Sternocleidomastoid (tissue), 1 donor: ENCODE measurements around a stretch of chr1.

DNA sequence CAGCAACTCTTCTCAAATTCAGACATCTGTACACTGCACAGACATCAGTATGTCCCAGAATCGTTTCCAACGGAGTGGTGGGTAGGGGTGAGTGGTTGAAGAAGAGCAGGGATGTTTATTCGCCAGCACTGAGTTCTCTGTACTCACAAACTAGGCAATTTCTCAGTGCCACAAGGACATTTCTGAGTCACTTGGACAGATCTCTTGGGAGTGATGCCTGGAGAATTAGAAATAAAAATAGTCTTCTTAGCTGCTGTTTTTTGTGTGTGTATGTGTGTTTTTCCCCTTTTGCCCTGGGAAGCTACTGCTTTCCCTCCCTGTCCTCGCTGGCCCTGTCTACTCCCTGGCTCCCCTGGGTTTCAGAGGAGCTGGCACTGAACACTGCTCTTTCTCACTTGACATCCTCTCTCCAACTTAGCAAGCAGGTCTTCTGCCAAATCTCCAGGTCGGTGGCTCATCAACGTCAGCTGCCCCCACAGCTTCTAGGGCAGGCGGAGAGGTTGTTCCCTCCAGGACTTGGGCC, 90.6 kb downstream of the NMNAT2 start:
- PRO-cap, result no peak

GRCh38 chr1:183370417-183370725, 47.8 kb downstream of the NMNAT2 start:
- PRO-cap, result no peak

DNA sequence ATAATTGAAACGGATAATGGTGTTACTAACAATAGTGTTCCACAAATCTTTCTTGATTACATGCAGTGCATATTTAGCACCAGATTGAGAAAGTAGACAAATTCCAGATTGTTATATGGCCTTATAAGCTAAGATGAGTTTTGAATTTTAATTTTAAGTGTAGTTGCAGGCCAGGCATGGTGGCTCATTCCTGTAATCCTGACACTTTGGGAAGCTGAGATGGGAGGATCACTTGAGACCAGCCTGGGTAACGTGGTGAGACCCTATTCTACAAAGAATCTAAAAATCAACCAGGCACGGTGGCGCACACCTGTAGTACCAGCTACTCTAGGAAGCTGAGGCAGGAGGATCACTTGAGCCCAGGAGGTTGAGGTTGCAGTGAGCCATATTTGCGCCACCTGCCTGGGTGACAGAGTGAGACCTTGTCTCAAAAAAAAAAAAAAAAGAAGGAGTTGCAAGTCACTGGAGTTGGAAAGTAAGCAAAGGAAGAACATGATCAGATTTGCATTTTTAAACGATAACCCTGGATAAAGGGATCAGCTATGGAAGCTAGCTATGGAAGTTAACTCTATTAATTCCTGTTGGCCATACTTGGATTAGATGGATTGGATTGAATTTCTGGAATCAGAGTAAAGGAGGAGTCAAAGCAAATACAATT, 49.3 kb downstream of the SMG7 start:
- PRO-cap, result no peak

GRCh38 chr1:183553704-183554118, 36.5 kb downstream of the NCF2 start:
- PRO-cap, result no peak

DNA sequence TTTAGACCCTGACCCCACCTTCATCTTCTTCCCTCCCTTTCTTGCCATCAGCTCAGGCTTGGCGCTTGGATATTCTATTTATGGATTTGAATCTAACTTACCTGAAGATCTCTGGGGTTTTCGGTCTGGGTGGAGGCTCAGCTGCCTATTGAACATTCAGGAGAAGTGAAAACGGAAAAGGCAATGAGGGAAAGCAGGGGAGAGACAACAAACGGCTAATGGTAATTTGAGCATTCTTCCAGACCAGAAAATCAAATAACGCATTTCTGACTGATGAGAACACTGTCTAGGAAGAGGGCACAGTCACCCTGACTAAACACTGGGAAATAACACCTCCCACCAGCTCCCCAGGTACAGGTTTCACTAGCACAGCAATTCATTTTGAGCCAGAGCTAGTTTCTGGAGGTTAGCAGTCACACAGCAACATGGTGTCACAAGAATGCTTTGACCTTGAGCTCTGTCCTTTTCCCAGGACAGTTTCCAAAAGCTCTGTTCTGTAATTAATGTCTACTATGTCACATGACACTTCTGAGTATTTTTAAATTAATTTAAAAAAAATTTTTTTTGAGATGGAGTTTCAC, 21.1 kb downstream of the NCF2 start:
- PRO-cap, result no peak

DNA sequence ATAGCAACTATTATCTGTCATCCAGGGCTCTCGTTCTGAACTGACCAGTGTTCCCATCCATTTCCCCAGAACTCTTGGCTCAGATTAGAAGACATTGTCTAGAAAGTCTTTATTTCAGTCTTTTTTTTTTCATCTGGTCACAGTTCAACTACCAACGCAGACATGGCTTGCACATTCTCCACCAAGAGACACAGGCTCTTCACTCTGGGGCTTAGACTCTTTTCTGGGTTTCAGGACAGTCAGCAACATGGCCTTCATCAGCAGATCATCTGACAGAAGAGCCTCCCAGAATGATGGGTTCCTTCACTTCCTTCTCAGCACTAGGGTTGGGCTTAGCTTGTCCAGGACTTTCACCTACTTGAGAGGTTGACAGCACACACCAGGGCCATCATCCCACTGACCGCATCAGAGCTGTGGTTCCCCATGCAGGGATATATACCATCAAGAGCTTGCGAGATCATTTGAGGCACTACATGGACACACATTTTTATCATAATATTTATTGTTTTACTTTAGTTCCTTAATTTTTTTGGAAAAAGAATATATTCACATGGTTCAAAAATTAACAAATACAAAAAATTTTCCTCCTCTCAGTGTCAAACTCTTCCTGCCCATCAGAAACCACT, 10.3 kb upstream of the NCF2 start:
- PRO-cap, result no peak

DNA sequence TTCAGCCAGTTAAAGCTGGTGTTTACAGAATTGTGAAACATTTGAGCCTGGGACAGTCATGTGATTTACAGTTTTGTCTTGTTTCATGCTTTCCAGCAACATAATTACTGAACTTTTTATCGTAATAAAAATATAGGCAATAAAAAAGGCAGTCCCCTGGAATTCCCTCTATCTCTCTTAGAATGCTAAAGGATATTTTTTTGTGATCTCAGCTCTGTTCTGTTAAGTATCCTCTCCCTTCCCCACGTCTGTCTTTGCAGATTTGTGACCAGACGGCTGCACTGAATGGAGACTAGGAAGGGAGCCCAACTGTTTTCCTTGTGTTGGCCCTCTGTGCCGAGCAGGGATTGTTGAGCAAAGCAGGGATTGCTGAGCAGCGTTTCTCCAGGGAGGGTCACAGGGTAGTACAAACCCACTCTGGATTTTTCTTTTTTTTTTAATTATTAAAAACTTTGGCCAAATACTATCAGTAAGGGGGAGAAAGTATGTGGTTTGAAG, 70.2 kb upstream of the RGL1 start:
- PRO-cap, result no peak

DNA sequence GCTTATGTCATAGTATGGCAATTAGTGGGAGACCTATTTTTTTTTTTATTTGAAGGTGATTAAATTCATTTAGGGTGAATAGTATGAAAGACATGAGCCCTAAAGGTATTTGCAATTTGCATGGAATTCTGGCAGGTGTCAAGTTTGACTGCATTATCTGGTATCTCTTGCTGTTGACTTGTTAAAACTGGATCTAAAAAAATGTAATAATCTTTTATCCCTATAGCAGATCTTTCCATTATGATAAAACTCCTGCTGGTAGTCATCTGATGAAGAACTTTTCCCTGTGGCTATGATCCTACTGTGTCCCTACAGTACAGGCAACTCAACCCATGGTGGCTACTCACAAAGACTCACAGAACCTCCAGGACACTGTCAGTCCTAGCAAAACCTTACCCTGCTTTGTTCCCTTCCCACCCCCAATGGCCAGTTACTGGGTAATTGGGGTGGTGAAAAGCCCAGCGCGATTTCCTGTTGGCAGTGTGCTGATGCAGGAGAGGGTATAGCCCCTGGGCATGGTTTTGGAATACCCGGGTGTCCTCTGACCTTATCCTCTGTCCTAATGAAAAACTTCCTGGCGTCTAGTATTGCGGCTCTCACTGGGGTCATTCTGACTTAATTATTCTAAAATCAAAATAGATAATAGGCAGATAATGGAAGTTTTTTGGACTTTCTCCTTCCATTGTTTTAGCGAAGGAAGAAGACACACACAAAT, 600 bp upstream of the RGL1 start:
- PRO-cap, result no peak

DNA sequence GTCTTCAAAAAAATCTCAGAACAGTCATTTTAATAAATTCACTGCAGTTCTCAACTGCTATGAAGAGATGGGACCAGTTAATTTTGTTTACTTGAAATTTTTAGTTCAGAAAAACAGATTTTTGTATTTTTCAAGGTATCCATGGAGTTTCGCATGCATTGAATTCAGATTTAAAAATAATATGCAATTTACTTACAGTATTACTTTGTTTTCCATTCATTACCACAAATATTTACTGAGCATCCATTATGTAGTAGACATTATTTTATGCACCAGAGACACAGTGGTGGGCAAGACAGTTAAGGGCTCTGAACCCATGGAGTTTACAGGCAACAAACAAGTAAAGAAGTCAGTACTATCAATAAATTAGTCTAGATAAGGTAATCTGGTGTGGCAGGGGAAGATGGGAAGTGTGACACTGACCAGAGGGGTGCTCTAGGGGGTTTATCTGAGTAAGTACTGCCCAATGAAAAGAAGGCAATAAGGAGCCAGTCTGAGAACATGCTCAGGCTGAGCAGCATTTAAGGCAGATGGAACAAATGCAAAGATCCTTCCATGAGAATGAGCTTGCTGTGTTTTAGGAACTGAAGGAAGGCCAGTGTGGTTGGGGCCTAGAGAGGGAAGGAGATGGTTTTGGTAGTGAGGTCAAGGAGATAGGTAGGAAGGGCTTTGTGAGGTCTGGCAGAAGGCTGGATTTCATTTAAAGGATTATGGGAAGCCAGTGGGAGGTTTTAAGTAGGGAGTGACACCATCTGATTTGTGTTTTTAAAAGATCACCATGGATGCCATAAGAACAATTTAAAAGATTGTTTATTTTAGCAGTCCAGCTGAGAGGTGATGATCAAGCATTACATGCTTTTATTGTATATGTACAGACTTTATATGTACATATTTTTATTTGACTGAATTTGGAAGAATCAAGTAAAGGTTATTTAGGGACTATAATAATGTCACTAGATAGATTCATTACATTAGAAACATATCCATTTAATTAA, 26.1 kb downstream of the RGL1 start:
- PRO-cap, result no peak

GRCh38 chr1:183842357-183842837, 37.5 kb downstream of the RGL1 start:
- PRO-cap, result no peak

GRCh38 chr1:183881738-183882281, 76.9 kb downstream of the RGL1 start:
- PRO-cap, result no peak

DNA sequence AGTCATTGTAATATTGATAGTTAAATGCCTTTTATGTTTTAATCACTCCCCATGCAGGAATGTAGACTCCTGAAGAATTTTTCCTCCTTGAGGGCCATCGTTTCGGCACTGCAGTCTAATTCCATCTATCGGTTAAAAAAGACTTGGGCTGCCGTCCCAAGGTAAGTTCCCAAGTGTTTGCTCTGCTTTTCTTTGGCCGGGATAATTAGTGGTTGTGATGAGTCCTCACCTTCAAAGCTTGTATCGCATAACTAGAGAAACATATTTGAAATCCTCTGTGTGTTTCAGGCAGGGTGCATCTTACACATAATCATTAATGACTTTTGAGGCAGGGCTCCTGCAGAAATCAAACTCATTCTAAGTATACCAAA, 83.5 kb downstream of the RGL1 start:
- PRO-cap, result no peak

GRCh38 chr1:184212839-184213364, 161.4 kb downstream of the TSEN15 start:
- PRO-cap, result no peak

DNA sequence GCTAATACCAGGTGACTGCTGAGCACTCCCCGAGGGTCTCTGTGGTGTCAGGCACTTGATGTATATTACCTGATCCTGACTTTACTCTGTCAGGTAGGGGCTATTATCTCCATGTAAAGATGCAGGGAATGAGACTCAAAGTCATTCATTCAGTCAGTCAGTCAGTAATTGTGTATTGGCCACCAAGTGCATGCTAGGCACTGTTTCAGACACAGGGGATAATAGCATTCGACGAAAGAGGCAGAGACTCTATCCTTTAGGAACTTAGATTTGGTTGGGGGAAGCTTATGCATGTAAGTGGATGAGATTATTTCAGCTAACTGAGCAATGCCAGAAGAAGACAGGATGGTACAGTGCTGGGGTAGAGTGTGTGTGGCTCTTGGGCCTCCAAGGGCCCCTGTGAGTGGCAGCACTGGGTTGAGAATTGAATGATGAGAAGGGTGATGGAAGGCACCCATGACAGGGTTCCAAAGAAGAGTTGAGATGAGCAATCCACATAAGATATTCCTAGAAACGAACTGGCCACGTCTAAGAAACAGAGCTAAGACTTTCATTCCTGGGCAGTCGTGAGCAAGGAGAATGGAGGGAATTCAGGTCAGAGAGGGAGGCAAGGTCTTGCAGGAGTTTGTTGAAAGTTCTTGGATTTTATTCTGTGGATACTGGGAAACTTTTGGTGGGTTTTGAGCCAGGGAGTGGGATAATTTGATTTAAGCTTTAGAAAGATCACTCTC, 47.6 kb downstream of the C1orf21 start:
- PRO-cap, result no peak

- PRO-cap, result no peak
Observed at GRCh38 chr1:184457344-184458088, 70.7 kb downstream of the C1orf21 start.

DNA sequence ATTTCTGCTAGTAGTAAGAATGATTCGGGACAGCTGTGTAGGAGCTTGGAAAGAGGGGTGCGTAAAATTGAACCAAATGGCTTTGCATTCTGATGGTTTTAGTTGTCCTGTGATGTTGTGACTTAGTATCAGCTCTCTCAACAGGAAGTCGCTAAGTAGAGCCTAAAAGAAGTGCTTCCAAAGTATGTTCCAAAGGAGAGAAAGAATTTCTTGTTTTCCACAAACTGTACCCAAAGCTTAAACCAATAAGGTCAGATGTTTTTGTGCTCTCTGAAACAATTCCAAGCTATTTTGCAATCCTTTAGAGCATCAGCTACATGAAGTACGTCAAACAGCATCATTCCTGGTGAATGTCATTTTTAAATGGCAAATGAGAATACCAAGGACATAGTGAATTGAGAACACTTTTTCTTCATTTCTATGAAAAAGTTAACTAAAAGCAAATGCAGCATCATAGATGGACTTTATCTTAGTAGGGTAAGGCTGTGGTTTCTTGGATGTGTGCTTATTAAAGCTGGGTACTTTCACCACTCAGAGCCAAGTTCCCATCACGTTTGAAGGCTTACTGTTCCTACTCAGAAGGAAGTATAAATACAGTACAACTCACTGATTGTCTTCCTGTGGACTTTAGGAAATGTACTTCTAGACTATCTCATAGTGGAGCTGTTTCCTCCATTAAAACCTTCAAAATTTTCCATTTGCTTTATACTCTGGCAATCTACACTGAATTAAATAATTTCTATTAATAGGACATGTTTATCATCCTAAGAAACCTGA, 148.6 kb downstream of the C1orf21 start:
- PRO-cap, result no peak

DNA sequence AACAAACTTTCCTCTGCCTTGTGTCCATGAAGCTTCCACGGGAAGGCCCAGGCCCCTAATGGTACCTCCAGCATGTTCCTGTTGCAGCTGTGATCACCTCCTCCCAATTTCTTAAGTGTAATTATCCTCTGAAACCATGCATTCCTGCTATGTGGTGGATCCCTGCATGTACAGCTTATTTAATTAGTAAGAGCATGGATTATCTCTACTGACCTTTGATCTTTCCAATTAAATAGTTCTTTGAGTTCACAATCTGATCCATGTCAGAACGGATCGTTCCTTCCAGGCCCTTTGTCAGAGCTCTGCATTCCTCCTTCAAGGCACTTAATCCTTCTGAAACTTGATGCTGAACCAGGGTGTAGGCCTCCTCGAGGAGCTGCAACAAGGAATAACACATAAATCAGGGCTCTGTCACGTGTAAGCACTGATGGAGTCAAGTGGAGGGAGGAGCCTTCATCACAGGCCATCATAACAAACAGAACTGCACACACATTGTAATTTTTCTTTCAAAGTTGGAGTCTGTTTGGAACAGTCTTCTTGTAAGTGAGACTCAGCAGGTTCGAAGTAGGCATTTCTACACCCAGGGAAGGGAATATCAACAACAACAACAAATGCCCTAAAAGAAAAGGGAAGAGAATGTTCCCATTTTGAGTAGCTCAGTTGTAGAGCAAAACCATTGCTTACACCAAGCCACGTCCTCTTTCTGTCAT, 68.5 kb upstream of the EDEM3 start:
- PRO-cap, result no peak

DNA sequence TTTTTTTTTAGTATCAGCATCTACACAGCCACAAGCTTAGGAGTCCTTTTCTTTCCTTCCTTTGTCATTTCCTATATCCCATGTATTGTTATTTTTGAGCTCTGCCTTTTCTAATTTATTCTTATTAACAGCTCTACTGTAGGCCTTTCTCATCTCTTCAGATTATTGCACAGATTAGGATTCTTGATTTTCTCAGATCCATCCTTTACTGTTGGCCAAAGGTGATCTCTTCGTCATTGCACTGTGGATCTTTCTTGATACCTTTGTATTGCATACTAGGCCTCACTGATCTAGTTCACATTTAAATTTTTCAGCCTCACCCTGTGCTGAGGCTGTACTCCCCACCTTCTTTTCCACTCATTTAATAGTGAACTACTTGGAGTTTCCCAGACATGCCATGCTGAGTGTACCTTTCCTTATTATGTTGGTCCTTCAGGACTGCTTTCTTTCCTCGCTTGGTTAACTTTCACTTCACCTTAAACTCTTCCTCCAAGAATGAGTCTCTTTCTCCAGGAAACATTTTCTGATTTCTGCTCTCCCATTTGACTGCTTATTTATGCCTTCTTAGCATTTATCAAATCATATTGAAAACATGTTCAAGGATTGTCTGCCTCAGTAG, 20.7 kb downstream of the RNF2 start:
- PRO-cap, result no peak

DNA sequence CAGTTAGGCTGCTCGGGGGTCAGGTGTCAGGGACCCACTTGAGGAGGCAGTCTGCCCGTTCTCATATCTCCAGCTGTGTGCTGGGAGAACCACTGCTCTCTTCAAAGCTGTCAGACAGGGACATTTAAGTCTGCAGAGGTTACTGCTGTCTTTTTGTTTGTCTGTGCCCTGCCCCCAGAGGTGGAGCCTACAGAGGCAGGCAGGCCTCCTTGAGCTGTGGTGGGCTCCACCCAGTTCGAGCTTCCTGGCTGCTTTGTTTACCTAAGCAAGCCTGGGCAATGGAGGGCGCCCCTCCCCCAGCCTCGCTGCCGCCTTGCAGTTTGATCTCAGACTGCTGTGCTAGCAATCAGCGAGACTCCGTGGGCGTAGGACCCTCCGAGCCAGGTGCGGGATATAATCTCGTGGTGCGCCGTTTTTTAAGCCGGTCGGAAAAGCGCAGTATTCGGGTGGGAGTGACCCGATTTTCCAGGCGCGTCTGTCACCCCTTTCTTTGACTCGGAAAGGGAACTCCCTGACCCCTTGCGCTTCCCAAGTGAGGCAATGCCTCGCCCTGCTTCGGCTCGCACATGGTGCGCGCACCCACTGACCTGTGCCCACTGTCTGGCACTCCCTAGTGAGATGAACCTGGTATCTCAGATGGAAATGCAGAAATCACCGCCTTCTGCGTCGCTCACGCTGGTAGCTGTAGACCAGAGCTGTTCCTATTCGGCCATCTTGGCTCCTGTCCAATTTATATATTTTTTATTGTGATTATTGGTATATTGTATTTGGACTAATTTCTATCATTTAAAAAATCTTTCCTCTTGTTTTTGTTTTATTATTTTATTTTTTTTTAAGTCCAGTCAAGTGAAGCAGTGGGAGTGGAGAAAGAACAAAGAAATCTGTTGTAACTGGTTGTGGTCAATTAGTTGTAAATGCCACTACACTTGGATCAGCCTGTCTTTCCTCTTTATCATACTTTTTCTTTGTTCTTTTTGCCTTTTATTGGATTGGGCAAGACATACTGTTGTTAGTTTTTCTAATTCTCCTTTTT, 59.6 kb downstream of the IVNS1ABP start:
- PRO-cap, result no peak

GRCh38 chr1:185291518-185292267, 25.4 kb downstream of the IVNS1ABP start:
- PRO-cap, result no peak